SK-N-DZ (cell line): ENCODE measurements around the gene ITGB1.

DNA sequence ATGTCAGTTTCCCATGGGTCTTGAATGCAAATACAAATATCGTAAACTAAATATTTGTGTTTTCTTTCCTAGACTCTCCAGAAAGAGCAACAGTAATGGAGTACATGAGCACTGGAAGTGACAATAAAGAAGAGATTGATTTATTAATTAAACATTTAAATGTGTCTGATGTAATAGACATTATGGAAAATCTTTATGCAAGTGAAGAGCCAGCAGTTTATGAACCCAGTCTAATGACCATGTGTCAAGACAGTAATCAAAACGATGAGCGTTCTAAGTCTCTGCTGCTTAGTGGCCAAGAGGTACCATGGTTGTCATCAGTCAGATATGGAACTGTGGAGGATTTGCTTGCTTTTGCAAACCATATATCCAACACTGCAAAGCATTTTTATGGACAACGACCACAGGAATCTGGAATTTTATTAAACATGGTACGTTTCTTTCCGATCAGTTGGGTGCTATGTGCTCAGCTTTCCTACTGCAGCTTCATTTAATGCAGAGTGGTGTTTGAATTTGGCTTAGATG is 4.9 kb downstream of the MAP3K8 start:
RAMPAGE:
- cytosol, long total RNA = no peak
- nucleus, long total RNA = no peak

RAMPAGE:
- cytosol, long total RNA = no peak
- nucleus, long total RNA = no peak
These were observed 21.7 kb downstream of the MAP3K8 start for GRCh38 chr10:30455519-30456264.

DNA sequence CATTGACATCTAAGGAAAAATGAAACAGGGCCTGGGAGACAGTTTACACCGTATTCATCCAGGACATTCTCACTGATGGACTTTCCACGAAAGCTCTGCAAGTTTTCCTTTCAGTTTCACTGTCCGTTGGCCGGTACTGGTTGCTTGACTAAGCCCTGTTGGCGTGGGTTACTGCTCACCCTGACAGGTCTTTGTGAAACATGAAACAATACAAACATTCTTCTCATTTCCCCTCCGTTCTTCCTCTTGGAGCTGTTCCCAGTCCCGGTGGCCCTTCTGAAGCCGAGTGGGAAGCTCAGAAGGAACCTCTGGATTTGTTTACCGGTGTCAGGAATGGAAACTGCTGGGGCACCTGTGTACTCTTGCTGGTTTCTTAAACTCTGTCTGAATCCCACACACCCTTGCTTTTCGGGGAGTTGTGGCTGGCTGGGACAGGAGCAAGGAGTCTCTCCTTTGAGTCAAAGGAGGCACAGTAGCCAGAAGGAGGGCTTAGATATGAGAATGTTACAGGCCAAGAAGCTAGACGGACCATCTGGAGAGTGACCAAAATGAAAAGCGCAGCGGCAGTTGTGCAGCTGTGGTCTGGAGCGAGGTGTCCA is 45.7 kb downstream of the LYZL2 start:
RAMPAGE:
- cytosol, long total RNA = no peak
- nucleus, long total RNA = no peak

GRCh38 chr10:30704530-30705663 is 75.3 kb upstream of the LYZL2 start:
RAMPAGE:
- cytosol, long total RNA = no peak
- nucleus, long total RNA = no peak

GRCh38 chr10:30999334-30999923 is 32.2 kb downstream of the ZNF438 start:
RAMPAGE:
- cytosol, long total RNA = no peak
- nucleus, long total RNA = no peak

DNA sequence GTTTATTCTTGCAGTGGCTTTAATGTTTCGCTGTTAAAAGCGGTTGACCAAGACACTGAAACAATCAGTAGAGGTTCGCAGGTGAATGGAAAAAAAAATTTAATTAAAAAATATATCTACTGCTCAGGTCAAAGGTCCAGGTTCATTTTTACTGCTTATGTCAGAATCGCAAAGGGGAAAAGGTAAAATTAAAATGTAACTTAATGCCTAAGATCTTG is 103.1 kb upstream of the ZNF438 start:
RAMPAGE:
- cytosol, long total RNA = no peak
- nucleus, long total RNA = no peak

DNA sequence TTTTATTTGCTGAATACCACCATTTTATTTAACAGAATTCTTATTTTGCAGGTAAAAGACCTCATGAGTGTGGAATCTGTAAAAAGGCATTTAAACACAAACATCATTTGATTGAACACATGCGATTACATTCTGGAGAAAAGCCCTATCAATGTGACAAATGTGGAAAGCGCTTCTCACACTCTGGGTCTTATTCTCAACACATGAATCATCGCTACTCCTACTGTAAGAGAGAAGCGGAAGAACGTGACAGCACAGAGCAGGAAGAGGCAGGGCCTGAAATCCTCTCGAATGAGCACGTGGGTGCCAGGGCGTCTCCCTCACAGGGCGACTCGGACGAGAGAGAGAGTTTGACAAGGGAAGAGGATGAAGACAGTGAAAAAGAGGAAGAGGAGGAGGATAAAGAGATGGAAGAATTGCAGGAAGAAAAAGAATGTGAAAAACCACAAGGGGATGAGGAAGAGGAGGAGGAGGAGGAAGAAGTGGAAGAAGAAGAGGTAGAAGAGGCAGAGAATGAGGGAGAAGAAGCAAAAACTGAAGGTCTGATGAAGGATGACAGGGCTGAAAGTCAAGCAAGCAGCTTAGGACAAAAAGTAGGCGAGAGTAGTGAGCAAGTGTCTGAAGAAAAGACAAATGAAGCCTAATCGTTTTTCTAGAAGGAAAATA is 207.7 kb downstream of the ZEB1 start:
RAMPAGE:
- cytosol, long total RNA = no peak
- nucleus, long total RNA = no peak

DNA sequence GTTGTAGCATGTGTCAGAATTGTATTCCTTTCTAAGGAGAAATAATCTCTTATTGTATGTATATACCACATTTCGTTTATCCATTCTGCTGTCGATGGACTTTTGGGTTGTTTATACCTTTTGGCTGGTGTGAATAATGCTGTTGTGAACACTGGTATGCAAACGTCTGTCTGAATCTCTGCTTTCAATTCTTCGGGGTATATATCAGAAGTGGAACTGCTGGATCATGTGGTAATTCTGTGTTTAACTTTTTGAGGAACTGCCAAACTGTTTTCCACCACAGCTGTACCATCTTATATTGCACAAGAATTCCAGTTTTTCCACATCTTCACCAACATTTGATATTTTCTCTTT is 270.9 kb downstream of the ZEB1 start:
RAMPAGE:
- cytosol, long total RNA = no peak
- nucleus, long total RNA = no peak

DNA sequence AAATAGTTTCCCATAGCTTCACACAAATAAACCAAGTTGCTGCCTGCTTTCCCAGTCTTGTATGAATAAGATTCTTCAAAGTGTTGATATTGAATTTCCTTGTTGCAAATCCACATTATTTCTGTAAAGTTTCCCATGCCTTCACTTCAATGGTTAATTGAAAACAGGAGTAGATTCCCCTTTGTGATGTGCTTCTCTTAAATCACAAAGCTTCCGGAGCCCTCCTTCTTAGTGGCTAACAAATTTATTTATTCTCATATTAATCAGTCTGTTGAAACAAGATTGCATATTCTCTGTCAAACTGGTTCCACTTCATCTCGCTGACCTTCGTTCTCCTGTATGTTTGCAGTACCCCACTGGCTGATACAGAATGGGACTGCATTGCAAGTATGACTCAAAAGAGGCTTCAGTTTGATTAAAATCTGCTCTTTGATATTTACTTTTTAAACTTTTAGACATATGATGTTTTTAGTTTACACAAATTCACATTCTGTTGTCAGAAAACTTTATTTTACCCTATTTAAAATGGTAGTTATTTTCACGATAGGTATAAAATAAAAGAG is 14.2 kb upstream of the ARHGAP12 start:
RAMPAGE:
- cytosol, long total RNA = no peak
- nucleus, long total RNA = no peak

DNA sequence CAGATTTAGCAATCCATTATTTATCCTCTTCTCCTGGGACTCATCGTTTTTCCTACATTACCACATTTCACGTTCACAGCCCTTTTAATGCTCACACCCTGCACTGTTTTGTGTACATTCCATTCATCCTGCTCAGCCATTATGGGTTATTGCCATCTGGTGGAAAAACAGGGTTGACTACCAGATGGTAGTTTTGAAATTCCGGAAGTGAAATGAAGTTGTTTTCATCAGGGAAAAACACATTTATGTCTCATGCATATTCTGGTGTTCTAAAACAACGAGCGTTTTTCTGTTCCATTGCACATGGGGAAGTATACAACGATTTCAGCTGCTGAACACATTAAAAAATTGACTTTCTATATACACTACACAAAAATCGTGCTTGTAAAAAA is 19.0 kb upstream of the ARHGAP12 start:
RAMPAGE:
- cytosol, long total RNA = no peak
- nucleus, long total RNA = no peak

DNA sequence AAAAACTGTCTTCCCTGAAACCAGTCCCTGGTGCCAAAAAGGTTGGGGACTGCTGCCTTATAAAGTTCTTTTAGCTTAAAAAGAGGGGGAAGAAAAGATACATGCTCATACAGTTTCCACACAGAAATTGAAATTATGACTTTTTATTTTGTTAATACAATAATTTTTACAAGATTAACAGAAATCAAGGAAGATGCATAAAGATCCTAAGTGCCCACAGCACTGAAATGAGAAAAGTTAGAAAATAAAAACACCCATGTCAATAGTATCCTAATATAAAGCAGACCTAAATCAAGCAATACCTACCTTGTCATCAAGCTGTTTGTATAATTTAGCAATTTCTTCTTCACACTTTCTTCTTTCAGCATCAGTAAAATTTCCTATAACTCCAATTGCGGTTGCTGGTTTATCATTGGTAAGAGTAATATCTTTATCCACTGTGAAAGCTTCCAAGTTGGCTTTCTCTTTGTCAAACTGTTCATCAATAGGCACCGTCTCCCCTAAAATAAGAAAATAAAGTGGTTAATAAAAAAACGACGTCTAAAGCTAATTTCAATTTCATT is 22.6 kb downstream of the KIF5B start:
RAMPAGE:
- cytosol, long total RNA = no peak
- nucleus, long total RNA = no peak

DNA sequence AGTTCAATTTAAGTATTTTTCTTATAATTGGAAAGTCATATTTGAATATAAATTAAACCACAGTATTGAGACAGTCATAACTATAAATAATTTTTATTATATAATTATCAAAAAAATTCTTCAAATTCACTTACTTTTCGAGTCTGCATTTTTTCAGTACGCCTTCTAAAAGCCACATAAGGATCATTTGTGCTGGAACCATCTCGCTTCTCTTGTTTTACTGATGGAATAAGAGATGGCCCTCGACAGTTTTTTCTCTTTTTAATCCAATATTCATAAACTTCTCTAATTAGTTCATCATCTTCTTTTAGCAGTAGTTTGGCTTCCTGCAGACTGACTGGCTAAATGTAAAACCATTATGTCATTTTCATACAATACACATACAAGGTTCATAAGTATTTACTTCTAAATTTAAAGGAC is 54.1 kb downstream of the EPC1 start:
RAMPAGE:
- cytosol, long total RNA = no peak
- nucleus, long total RNA = no peak

DNA sequence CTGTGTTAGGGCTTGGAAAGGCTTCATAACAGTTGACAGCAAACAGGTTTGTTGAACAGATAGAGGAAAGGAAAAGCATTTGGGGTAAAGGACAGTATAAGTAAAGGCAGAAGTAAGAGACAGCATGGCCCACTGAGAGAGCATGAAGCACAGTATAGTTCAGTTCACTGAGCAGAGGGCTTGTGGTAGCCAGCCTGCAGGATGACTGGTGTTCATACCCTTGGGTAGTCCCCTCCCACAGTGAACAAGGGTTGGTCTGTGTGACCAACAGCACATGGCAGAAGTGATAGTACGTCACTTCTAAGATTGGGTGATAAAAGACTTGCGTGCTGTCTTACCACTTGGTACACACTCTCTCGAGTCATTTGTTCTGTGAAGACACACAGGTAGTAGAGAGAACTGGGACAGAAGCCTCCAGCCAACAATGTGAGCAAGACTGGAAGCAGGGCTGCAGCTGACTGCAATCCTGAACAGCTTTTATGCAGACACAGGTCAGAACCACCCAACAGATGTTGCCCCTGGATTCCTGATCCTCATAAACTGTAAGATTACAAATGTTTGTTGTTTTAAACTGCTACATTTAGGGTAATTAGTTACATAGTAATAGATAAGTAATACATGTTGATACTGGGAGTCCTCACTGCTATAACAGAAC is 14.6 kb downstream of the EPC1 start:
RAMPAGE:
- cytosol, long total RNA = no peak
- nucleus, long total RNA = no peak

DNA sequence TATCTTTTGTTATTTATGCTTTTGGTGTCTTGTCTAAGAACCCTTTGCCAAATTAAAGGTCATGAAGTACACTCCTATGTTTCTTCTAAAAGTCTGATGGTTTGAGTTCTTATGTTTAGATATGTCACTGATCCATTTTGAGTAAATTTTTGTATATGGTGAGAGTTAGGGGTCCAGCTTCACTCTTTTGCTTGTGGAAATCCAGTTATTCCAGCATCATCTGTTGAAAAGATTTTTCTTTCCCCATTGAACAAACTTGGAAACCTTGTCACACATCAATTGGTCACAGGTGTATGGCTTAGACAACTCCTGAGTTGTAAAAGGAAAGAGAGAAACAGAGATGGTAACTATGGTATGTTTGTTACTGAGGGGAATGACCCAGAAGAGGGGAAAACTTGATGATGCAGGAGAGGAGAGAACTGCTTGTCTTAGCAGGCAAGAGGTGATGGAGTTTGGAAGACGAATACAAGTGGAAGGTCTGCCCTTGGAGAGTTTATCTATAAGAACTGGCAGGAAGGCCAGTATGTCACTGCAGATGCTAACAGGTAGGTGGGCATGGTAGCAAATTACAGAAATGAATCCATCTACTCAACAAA is 61.6 kb downstream of the ITGB1 start:
RAMPAGE:
- cytosol, long total RNA = no peak
- nucleus, long total RNA = no peak

RAMPAGE:
- cytosol, long total RNA = no peak
- nucleus, long total RNA = no peak
These were observed 38.1 kb downstream of the ITGB1 start for GRCh38 chr10:32919692-32920502.

RAMPAGE:
- cytosol, long total RNA = no peak
- nucleus, long total RNA = no peak
These were observed 15.5 kb downstream of the ITGB1 start for GRCh38 chr10:32942334-32943110.

GRCh38 chr10:32954864-32955823 is 2.9 kb downstream of the ITGB1 start:
RAMPAGE:
- cytosol, long total RNA = no peak
- nucleus, long total RNA = no peak

GRCh38 chr10:32957148-32957818 is 747 bp downstream of the ITGB1 start:
RAMPAGE:
- cytosol, long total RNA = no peak
- nucleus, long total RNA = no peak

RAMPAGE:
- cytosol, long total RNA = start-site peak on the minus strand at chr10:32958188-32958230, 2,173 and 2,423 reads in 2 replicates
- nucleus, long total RNA = start-site peak on the minus strand at chr10:32958205-32958247, 642 and 51 reads in 2 replicates; start-site peak on the plus strand at chr10:32958419-32958527, 299 and 94 reads in 2 replicates
These were observed at the start of gene ITGB1 for GRCh38 chr10:32957985-32959038. Gene ITGB1 (minus strand): TSS chr10:32958230.

DNA sequence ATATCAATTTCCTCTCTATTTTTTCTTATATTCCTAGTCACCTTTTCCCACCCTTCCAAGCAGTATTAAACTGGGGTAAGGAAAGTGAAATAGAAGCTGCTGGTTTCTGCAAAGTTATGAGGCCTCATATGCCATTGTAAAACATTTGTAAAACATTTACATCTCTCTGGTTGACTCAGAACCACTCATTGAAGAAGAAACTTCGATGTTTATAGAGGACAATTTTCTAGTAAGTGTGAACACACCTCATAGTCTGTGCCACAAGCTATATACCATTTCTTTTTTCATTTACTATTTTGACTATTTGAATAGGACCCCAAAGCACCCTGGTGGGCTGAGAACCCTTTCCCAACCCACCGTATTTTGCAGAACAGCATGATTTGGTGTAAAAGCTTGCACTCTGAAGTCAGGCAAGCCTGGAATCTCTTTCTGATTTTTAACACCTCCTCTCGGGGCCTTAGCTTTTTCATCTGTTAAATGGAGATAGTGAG is 12.9 kb upstream of the ITGB1 start:
RAMPAGE:
- cytosol, long total RNA = no peak
- nucleus, long total RNA = no peak